Body of pancreas (tissue), 2 donors: Measurements from ENCODE around the genes ZCCHC24, NUTM2B, NRG3 and CDHR1.

GRCh38 chr10:79320813-79321561 is 26.3 kb upstream of the PPIF start:
- PRO-cap: no peak
- RAMPAGE, long total RNA, 2 experiments: no peak in any of the 2 experiments

DNA sequence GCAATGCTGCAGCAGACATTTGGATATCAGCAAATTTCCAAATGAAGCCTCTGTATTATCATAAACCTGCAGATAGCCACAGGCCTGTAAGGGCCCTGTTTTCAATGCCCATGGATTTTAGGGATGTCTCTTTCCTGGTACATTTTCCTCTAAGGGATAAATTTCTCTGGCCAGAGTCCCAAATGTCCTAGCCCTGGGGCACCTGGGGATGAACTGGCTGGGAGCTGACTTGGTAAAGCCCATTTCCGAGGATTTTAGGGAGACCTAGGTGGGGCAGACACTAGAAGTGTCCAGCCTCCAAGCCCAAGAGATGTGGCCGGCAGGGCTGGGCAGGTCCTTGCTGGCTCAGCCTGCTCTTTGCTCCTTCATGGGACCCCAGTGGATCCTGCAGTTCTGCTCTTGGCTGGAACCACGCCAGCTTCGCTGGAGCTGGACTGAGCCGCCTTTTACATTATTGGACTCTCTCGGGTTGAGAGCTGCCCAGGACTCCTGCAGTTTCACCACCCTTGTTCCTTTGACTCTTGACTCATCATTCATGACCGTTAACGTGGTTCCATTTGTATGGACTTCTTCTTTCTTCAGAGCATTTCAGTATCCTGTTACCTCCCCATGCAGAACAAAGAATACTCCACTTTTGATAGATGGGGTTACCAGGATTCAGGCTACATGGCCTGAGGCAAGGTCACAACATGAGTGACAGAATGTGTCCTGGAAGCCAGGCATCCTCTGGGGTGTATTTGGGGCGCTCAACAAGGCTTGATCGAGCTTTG is 5.7 kb downstream of the PPIF start:
- PRO-cap: no peak
- RAMPAGE, long total RNA, 2 experiments: no peak in any of the 2 experiments

DNA sequence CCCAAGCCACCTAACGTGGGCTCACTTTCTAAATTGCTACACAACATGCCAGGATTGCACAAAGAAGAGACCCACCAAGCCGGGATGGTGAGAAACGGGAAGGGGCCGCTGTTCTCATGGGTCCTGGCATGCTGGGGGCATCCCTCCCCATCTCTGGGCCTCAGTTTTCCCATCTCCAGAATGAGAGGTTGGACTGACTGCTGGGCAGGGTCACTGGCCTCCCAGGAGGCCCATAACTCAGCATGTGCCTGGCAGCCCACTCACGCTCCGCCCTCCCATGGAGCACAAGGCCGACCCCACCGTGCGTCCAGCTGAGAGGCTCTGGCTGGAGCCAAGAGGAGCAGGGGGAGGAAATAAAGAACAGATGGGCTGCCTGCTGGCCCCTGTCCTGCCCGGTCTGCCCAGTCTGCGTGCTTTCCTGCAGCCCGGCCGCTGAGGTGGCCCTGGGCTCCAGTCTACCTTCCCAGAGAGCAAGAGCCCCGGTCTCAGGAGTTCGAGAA is 43.9 kb downstream of the ZCCHC24 start:
- PRO-cap: no peak
- RAMPAGE, long total RNA, 2 experiments: no peak in any of the 2 experiments

DNA sequence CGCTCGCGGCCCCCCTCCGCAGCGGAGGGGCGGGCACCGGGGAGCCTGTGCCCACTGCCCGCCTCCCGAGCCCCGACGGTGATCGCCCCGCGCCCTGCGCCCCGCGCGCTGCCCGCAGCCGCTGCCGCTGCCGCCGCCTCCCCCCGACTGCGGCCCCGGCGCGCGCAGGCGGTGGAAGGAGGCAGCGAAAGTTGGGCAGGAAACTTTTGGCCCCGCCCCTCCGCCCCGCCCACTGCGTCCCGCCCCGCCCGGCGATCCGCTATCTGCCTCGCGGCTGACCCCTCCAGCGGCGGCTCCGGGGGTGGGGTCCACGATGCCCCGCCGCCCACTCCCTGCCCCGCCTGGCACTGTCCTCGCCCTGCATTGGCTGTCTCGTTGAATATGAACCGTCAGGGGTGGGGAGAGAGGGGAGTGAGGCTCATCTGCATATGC is at the start of gene ZCCHC24:
Gene ZCCHC24, minus strand, starts transcription at position 149 of the 432 bp plus-strand sequence.
- PRO-cap: bidirectional peak, plus-strand start outside the sequence, minus-strand start at position 149 of the sequence
- RAMPAGE, long total RNA, 2 experiments: no peak in any of the 2 experiments

GRCh38 chr10:79450327-79450526 is 4.8 kb upstream of the ZCCHC24 start:
- PRO-cap: no peak
- RAMPAGE, long total RNA, 2 experiments: no peak in any of the 2 experiments

GRCh38 chr10:79702937-79703280 is at the start of gene NUTM2B:
NUTM2B (plus strand) TSS chr10:79703227.
- PRO-cap: no peak
- RAMPAGE, long total RNA, 2 experiments: no peak in any of the 2 experiments

GRCh38 chr10:79981402-79981932 is 32.6 kb upstream of the SFTPD start:
- PRO-cap: bidirectional peak, plus-strand start at chr10:79981780, minus-strand start at chr10:79981897
- RAMPAGE, long total RNA, 2 experiments: no peak in any of the 2 experiments

DNA sequence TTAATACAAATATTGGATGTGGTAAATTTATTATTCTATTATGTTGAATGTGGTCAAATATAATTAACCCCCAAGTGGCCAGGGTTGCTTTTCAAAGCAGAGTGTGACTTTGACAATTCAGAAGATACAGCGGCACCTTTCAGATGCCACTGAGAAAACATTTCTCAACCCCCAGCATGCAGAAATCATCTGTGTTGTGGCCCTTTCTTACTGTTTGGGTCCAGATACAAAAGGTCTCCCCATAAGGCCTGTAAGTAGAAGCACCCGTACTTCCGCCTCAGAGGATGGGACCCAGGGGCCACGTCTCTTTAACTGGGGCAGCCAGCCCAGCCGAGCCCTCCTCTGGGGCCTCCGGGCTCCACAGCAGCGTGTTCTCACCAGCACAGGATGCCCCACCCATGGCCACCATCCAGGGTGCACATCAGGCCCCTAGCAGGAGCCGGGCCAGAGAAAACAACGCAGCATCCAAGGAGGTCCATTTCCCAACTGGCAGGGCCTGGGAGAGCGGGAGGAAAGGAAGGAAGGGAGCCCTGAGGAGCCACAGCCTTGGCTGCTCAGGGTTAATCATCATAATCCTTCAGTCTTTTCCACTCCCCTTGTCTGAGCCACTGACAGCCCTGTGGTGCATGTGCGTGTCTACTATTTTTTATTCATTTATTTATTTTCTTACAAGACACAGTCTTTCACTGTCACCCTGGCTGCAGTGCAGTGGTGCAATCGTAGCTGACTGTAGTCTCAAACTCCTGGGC is 3.5 kb downstream of the PLAC9 start:
- PRO-cap: no peak
- RAMPAGE, long total RNA, 2 experiments: no peak in any of the 2 experiments

GRCh38 chr10:80184603-80185569 is 20.5 kb downstream of the ANXA11 start:
- PRO-cap: no peak
- RAMPAGE, long total RNA, 2 experiments: start-site peak on the minus strand in 1 of 2 experiments, at chr10:80184679-80185323 at its widest, 6 reads per replicate

- PRO-cap: no peak
- RAMPAGE, long total RNA, 2 experiments: no peak in any of the 2 experiments
Measured at GRCh38 chr10:80195646-80196201, 9.6 kb downstream of the ANXA11 start.

DNA sequence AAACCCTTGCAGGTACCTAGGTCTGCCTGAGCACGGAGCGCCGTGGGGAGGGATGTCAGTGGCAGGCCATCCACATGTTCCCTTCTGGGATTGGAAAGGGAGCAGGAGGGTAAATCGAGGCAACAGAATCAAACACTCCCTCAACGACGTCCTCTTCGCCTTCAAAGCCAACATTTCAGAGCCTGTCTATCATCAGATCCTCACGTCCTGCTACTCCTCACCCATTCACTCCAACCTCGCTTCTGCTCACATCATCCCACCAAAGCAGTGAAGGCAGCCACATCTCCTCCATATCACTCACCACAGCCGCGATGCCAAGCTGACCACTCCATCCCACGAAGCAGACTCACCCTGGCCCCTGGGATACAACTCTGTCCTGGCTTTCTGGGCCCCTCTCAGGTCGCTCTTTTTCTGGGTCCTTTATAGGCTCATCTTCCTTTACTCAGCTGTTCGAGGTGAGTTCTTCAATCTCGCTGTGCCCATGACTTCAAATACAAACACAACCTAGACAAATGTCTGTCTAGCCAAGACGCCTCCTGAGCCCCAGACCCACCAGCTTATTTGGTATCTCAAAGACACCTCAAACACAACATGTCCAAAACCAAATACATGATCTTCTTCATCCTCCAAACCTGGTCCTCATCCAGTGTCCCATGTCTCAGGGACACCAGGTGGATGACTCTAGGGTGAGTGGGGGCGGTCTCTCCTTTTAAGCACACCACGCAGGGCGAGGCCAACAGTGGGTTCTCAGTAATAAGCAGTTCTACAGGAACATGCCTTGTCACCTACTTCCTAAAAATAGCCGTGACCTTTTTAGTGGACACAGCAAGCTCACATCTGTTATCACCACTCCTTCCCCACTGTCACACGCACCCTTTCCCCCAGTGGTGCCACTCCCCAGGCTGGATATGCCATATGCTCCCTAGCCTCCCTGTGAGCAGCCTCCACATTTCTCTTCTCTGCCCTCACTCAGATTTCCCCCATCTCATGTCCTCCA is 4.1 kb downstream of the ANXA11 start:
- PRO-cap: no peak
- RAMPAGE, long total RNA, 2 experiments: start-site peak on the minus strand in 1 of 2 experiments, centred at position 701 of the sequence, 11 reads per replicate

DNA sequence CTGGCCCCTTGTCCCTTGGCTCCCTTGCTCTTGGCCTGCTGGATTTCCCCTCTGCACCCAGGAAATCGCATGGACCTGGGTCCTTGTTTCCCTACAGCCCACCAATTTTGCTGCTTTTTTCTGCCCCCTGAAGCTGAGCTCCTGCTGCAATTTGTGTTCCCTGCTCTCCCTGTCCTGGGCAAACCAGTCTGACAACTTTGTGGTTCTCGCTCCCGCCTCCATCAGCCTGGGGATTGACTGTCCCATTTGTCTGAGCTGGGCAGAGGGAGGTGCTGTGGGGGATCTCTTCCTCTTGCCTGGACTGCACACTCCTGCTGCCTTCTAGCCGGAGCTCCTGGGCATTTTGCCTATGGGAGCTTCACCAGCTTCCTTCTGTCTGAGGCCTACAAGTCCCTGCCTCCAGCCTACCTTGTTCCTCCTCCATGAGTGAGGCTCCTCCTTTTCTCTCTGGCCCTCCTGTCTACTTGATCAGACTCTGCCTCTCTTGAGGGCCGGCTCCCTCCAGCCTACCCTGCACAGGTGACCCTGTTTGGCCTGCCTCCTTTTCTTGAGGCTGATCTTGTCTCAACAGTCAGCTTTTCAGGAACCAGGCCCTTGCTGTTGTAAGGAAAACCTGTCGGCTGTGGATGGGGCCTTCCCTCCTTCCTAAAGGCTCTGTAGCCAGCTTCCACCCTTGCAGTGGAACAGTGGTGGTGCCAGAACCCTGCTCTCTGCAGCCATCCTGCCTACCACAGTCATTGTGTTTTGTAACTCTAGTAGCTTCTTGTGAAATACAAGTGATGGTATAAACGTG is 6.8 kb downstream of the TSPAN14 start:
- PRO-cap: bidirectional peak, plus-strand start at position 253 of the sequence, minus-strand start at position 153 of the sequence; bidirectional peak, plus-strand start at position 375 of the sequence, minus-strand start at position 345 of the sequence
- RAMPAGE, long total RNA, 2 experiments: no peak in any of the 2 experiments

- PRO-cap: no peak
- RAMPAGE, long total RNA, 2 experiments: no peak in any of the 2 experiments
Measured at GRCh38 chr10:80519708-80520327, 17.9 kb upstream of the SH2D4B start.

GRCh38 chr10:80536494-80536972 is 1.2 kb upstream of the SH2D4B start:
- PRO-cap: no peak
- RAMPAGE, long total RNA, 2 experiments: no peak in any of the 2 experiments

- PRO-cap: no peak
- RAMPAGE, long total RNA, 2 experiments: no peak in any of the 2 experiments
Measured at GRCh38 chr10:80662678-80663475, 125.2 kb downstream of the SH2D4B start.

DNA sequence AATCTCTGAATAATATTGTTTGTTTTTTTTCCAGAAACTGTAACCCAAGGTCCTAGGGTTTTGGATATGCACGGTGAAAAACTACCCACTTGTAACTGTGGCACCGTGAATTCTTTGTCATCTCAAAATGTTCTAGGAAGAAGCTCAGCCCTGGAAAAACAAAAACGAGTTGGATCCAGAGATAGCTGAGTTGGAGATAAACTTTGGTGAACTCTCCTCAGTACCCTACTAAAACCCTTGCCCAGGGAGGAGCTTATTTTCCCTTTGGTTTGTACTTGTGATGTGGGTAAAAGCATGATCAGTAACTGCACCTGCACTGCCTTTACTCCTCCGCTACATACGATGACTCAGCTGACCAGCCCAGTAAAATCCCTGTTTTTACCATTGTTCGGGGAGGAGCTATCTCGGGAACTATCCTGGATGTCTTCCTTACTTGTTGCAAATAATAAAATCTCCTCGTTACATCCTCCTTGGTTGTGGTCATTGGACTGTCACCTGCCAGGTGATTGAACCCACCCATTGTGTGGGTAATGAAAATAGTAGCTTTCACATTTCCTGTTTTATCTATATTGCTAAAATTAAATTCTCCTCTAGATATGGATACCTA is 359.3 kb downstream of the SH2D4B start:
- PRO-cap: no peak
- RAMPAGE, long total RNA, 2 experiments: no peak in any of the 2 experiments

DNA sequence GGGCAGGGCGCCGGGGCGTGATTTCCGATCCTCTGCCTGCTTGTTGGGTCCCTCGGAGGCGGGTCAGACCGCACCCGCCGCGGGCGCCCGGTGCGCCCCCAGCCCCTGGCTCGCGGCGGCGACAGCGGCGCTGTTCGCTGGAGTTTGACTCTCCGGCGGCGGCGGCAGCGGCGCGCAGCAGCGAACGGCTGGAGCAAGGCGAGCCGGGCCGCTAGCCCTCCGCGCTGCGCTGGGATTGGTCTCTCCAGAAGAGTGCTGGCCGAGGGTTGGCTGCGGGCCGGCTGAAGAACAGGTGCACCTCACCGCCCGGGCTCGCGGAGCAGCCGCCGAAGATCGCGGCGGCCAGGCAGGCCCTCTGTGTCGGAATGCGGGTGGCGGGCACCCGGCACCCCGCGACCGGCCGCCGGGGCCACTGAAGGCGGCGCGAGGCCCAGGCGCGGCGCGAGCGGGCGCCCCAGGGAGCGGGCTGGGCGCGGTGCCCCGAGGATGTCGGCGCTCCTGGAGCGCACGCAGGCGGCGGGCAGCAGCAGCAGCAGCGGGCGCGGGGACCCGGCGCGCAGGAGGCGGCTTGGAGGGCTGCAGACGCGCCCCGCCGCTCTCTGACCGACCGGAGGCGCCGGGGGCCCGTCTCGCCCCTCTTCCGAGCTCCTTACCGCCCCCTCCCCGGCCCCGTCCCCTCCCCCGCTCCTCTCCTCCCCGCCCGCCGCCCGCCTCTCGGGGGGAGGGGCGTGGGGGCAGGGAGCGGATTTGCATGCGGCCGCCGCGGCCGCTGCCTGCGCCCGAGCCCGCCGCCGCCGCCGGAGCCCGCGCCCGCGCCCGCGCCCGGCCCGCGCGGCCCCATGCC is at the start of gene NRG3:
Gene NRG3, plus strand, starts transcription at position 744 of the 844 bp plus-strand sequence.
- PRO-cap: no peak
- RAMPAGE, long total RNA, 2 experiments: no peak in any of the 2 experiments

GRCh38 chr10:82744883-82745126 is 869.8 kb downstream of the NRG3 start:
- PRO-cap: no peak
- RAMPAGE, long total RNA, 2 experiments: no peak in any of the 2 experiments

- PRO-cap: no peak
- RAMPAGE, long total RNA, 2 experiments: no peak in any of the 2 experiments
Measured at GRCh38 chr10:84156311-84157603, 16.8 kb upstream of the GPR15LG start.

DNA sequence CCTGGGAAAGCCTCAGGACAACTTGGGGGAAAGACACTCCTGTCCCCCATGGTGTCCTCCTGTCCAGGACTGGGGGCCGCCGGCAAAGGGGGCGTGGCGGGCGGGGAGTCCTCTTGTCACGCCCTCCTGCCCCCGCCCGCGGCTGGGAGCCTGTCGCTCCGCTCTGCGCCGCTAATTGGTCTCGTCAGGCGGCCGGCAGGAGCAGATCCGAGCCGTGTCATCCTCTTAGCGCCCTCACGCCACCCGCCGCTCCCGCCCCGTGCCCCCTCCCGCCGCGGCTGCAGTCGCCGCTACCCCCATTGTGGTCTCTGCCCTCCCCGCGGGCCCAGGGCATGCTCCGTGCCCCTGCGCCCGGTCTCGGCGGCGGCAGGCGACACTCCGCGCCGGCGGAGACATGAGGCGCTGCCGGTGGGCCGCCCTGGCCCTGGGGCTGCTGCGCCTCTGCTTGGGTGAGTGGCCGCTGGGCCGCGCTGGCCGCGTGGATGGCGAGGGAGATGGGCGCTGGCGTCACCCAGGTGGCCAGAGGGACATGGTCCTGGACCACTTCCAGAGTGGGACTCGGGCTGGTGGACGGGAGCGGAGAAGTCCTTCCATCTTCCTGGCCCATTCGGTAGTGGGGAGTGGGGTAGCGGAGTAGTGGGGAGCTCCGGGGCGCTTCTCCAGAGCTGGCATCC is at the start of gene CDHR1:
Gene CDHR1, plus strand, starts transcription at position 171 of the 674 bp plus-strand sequence.
- PRO-cap: no peak
- RAMPAGE, long total RNA, 2 experiments: no peak in any of the 2 experiments